Myometrial cell (primary cell): ENCODE data around the genes NT5DC3, HSP90B1 and TDG.

DNA sequence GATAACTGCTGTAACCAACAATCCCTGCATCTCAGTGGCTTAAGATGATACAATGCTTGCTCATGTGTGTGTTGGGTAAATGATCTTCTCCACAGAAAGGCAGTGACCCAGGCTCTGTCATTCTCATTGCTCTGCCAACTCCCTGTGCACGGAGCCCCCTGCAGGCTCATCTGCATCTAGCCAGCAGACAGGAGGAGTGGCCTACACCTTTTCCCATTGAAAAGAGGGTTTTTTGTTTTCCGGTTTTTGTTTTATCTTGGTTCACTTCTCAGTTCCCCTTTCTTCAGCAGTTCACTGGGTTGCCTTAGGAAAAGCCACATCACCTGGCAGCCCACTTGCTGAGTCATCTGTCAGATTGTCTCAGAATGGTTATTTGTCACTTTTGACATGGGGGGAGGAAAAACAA lies 193.3 kb downstream of the ANO4 start:
- RAMPAGE, long total RNA: no peak

GRCh38 chr12:101299710-101300338 lies 19.9 kb downstream of the UTP20 start:
- RAMPAGE, long total RNA: no peak

- RAMPAGE, long total RNA: no peak
These were observed 47.5 kb downstream of the MYBPC1 start for GRCh38 chr12:101642173-101642863.

DNA sequence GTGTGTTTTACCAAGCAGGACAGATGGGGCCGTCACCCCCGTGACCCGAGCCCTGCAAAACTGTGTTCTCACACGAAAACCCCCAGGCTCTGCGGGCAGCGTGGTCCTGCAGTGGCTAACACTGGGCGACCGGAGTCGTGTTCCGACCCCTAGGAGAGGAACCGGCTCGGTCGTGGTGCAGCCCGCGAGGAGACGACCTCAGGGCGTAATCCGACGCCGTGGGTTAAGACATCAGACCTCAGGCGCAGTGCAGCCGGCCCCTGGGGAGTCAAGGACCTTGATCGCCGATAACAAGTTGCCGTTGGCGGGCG lies 248 bp upstream of the CHPT1 start:
- RAMPAGE, long total RNA: no peak

DNA sequence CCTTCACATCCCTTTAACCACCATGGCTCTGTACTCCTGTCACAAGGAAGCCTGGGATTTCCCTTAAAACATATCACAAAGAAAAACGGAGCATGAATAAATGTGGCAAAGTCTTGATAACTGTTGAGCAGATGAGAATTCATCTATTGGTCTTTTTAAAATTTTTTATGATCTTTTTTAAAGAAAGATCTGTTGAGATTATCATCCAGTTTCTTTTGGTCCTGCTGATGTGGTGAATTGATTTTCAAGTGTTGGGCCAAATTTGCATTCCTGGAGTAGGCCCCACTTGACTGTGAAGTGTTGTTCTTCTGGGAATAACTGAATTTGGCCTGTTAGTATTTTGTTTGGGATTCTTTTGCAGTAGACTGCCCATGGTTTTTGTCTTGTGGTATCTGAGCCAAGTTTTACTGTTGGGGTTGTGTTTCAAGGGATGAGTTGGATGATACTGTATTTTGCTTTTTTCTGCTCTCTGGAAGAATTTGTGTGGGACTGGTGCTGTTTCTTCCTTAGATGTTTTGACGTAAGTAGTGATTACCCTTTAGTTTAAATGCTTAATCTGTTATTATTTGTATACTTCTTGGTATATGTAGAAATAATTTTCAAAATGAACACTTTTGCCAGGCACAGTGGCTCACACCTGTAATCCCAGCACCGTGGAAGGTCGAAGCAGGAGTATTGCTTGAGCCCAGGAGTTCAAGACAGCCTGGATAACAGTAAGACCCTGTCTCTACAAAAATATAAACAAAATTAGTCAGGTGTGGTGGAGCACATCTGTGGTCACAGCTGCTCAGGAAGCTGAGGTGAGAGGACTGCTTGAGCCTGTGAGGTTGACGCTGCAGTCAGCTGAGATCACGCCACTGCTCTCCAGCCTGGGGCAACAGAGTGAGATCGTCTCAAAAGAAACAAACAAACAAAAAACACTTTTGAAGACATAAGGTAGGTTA lies 4.1 kb upstream of the SYCP3 start:
- RAMPAGE, long total RNA: no peak

DNA sequence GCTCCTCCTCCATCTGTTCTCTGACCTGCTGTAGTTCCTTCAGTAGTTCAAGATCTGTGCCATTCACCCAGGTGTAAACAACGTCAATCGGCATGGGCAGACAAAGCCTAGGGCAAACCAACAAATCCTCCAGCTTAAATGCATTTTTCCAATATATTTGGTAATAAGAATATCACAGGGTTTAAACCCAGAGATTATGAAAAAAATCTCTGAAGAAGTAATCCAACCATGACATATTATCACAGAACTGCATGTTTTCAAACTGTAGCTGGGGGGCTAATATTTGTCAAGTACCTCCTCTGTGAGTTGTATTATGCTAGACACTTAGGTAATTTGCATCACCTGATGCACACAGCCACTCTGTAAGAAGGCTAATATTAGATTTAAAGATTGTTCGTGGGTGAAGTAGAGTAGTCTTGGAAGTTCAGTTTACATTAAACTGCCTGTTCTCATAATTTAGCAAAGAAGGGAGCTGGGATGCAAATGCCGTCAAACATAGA lies 40.8 kb downstream of the GNPTAB start:
- RAMPAGE, long total RNA: no peak

DNA sequence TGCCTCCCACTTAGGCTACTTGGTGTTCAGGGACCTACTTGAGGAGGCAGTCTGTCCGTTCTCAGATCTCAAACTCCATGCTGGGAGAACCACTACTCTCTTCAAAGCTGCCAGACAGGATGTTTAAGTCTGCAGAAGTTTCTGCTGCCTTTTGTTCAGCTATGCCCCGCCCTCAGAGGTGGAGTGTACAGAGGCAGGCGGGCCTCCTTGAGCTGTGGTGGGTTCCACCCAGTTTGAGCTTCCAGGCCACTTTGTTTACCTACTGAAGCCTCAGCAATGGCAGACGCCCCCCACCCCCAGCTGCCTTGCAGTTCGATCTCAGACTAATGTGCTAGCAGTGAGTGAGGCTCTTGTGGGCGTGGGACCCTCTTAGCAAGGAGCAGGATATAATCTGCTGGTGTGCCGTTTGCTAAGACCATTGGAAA lies 22.9 kb downstream of the PARPBP start:
- RAMPAGE, long total RNA: no peak

GRCh38 chr12:102313092-102313590 lies 115.5 kb upstream of the PMCH start:
- RAMPAGE, long total RNA: no peak

GRCh38 chr12:102479058-102479911 lies 1.1 kb downstream of the IGF1 start:
- RAMPAGE, long total RNA: no peak

GRCh38 chr12:103434659-103435077 lies 61.1 kb downstream of the C12orf42 start:
- RAMPAGE, long total RNA: no peak

DNA sequence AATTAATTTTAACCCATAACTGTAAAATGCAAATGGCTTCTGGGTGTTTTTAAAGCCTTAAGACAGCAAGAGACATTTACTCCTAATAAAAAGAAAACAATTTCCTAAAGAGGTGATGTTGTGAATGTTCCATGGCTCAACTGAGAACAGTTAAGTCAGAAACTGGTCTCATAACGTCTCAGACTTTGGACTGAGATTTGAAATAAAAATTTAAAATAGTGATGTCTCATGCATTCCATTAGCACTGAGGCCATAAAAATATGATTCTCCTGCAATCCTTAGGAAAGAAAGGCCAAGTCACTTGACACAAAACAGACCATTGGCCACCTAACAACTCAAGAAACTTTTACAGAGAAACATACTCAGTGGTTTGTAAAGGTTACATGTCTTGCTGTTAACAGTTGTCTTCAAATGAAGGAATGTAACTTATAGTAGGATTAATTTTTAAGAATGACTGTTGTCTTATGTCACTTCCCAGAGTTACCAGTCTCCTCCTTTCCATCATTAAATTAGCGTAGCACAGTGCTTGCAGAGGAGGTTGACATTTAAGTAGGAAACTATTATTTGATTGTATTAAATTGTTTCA lies 58.1 kb downstream of the STAB2 start:
- RAMPAGE, long total RNA: no peak

DNA sequence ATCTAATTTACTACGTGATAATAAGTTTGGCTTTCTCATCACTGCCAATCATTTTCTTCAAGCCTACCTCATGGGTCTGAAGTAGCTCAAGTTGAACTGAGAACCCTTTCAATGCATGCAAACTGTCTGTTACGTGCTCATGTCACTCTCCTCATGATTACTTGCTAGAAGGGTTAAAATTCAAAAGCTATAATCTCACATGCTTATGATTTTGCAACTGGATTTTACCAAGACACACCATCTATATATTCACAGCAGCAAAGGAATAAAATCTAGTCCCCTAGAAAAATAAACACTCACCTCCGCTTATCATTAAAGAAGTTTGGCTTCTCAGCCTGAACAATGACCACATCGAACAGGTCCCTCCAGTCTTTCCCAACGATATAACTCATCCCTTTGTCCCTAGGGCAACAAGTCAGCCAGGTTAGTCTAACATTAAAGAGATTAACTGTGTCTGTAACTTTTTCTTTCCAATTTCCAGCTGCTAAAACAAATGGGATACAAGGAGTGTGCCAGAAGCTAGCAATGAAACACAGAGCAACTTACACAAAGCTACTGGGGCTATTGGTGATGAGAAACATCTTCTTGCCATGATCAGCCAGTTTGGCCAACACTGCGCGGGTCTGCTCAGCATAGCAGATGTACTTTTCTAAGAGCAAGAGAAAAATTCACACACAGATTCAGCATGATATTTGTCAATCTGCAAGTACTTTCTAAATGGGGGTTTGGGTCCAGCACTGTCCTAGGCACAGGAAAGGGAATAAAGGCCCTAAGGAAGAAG lies 48.0 kb downstream of the NT5DC3 start:
- RAMPAGE, long total RNA: no peak

DNA sequence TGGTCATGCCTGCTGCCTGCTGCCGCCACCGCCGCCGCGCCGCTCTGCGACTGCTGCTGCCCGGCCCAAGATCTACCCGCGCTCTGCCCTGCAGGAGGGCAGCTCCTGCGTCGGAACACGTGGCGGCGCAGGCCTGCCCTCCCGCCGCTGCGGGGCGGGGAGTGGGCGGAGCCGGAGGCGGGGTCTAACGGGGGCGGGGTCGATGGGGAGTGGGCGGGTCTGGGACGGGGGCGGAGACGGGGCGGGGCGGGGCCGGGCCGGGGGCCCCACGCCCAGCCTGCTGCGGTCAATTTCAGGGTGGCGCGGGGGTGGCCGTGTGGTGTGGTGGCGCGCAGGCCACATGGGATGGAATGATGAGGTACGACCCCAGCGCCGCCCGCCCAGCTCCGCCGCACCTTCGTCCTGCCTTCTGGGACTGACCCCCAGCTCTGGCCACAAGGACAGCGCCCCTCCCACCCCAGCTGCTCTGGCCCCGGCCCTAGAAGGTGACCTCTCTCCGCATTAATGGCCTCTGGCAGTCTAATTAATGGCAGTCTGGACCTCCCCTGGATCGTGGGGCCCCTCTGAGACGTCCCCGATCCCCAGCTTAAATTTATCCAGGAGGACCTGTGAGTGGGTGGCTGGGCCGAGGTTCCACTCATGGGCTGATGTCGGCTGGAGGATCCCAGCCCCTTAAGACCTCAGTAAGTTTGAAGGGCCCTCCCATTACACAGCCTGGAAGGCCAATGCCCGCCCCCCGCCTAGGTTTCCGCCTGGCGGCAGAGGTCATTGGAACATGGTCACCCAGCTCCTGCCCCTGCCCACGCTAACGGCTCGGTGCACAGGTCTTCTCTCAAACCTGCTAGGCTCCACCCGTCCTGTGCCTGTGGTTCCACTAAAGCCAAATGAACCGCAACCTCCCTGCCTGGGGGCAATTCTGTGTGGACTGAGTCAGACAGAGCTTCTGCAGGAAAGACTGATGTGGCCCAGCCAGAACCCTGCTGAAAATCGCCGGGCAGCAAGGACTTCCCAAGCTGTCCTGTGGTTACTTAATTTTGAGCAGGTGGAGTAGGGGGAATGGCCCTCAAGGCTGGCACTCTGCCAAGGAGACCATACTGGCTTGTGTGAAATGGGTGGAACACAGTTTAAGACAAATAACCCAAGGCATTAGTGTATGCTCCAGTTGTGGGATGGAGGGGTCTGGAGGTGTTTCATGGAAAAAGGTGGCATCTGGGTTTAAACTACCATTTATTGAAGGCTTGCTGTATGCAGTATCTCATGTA lies at the start of gene NT5DC3:
Gene NT5DC3, minus strand, starts transcription at position 85 of the 1,262 bp plus-strand sequence.
- RAMPAGE, long total RNA: no peak

GRCh38 chr12:103848633-103849196 lies 7.7 kb upstream of the NT5DC3 start:
- RAMPAGE, long total RNA: no peak

DNA sequence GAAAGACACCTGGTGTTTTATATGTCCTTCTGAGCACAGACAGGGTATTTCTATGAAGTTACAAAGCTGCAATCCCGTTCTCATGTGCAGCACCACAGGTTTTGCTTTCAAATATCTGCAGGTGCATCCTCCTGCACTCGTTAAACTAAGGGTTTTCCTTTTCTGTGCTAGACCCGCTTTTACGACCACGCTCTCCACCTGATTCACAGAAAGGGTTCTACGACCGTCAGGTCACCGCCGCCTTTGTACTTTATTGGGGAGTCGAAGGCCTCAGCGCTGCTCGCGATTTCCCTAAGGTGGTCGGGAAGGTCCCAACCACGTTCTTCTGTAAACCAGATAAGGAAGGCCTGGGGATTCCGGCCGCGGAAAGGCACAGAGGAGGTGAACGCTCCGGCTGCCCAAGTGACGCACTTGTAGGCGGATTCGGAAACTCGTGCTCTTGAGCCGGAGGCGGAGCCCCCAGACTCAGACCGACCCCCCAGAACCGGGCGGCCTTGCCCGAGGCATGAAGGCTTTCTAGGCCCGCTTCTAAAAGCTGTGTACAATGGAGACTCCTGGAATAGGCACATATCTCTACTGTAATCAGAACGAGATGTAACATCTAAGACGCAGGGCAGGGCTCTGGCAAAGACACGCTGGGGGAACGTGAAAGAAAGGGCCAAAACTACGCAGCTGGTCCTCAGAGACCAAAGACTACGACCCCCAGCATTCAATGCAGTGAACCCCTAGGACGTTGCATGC lies 974 bp upstream of the HSP90B1 start:
- RAMPAGE, long total RNA: no peak

DNA sequence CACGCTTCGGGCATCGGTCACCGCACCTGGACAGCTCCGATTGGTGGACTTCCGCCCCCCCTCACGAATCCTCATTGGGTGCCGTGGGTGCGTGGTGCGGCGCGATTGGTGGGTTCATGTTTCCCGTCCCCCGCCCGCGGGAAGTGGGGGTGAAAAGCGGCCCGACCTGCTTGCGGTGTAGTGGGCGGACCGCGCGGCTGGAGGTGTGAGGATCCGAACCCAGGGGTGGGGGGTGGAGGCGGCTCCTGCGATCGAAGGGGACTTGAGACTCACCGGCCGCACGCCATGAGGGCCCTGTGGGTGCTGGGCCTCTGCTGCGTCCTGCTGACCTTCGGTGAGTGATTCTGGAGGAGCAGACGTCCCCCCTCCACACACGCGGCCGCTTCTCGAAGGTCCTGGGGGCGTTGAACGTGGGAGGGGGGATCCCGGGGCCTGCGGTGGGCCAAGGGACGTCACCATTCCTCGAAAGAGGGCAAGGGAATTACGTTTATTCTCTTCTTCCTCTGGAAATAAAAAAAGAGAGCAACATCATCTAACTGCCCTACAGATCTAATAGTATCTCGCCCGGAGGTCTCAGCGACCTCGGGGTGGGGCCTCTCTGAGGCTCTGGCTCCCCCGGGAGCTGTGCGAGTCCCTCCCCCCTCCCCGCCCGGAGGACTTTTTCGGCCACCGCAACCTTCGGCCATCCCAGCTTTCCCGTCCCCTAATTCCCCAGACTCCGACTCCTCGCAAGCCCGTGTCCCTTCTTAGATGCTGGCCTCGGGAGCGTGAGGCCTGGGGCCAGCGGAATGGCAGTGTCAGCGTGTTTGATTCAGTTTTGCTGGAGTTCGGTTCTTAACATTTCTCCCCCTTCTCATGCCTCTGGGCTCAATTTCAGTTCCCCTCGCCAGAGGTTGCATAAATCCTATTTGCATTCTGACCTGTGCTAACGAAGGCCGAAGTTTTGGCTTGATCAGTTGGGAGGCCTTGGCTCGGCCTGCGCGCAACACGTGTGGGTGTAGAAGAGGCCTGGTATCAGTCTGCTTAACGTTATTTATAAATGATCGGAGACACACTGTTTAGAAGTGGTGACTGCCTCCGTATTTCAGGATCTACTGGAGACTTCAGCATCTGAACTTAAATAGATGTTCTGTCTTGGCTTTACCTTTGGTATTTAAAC lies at the start of gene HSP90B1:
Gene HSP90B1, plus strand, starts transcription at position 180 of the 1,159 bp plus-strand sequence.
- RAMPAGE, long total RNA: start-site peak on the plus strand centred at position 206 of the sequence, 134 bp wide, 29,036 and 29,411 reads in 2 replicates

GRCh38 chr12:103965562-103966824 lies at the start of gene TDG:
Gene TDG, plus strand, starts transcription at chr12:103965872.
- RAMPAGE, long total RNA: start-site peak on the plus strand at chr12:103965862-103965941, 73 and 101 reads in 2 replicates

GRCh38 chr12:104050499-104050822 lies 474 bp upstream of the GLT8D2 start:
- RAMPAGE, long total RNA: no peak

GRCh38 chr12:104124766-104125394 lies 13.1 kb downstream of the NFYB start:
- RAMPAGE, long total RNA: no peak

GRCh38 chr12:104138321-104138513 lies 207 bp upstream of the NFYB start:
- RAMPAGE, long total RNA: no peak